Measurements from ENCODE around the gene FEV.

DNA sequence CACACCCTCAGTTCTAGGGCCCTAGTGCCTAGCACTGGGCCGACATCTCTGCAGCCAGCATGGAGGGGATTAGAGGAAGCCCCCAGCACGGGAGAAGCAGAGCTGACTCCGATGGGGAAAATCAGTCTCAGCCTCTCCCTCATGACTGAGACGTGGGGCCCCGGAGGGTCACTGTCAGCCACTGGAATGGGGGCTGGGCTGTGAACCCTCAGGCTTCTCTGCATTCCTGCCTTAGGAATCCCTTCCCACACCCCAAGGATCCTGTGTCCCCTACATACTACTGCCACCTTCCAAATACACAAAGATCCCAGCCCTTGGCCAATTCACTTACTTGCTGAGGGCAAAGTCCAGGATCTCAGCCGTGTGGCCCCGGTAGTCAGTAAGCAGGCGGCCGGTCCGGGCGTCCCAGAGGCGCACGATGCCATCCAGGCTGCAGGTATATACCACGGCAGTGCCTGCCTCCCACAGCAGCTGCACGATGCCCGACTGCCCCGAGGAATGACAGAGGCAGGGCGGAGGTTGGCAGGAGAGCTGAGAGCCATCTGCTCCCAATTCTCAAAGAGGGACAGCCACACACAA, 4.0 kb downstream of the GPBAR1 start:
- RRBS, result no CpG with 5 or more reads among the region's 18 CpGs

- RRBS, result no CpG with 5 or more reads among the region's 26 CpGs
Observed at GRCh38 chr2:218269405-218269970, 449 bp downstream of the AAMP start.

GRCh38 chr2:218317809-218318300, 25.6 kb upstream of the TMBIM1 start:
- RRBS, result no CpG with 5 or more reads among the region's 7 CpGs

DNA sequence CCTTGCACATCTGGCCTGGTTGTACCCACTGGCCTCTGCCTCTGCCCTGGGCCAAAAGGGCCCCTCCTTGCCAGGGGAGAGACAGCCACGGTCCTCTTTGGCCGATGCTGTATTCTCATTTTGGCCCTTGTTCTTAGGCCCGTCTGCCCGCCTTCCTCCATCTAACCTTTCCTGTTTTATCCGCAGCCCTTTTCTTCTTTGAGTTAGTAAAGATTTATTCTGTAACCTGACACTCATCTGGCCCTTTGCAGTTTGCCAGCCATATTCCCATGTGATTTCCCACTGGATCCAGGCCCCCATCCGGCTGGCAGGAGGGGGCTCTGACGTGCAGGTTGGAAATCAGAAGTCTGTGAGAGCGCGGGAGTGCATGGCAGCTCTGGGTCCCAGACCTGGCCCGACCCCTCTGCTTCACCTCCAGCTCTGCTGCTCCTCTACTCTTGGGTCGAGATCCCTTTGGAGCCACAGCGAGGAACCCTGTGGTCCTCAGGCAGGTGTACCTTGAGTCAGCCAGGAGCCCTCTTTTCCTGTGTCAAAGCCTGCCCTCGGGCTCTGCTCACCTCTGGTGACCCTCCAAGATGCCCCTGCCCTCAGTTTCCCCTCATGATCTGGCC, 10.8 kb upstream of the CATIP start:
- RRBS, result no CpG with 5 or more reads among the region's 13 CpGs

DNA sequence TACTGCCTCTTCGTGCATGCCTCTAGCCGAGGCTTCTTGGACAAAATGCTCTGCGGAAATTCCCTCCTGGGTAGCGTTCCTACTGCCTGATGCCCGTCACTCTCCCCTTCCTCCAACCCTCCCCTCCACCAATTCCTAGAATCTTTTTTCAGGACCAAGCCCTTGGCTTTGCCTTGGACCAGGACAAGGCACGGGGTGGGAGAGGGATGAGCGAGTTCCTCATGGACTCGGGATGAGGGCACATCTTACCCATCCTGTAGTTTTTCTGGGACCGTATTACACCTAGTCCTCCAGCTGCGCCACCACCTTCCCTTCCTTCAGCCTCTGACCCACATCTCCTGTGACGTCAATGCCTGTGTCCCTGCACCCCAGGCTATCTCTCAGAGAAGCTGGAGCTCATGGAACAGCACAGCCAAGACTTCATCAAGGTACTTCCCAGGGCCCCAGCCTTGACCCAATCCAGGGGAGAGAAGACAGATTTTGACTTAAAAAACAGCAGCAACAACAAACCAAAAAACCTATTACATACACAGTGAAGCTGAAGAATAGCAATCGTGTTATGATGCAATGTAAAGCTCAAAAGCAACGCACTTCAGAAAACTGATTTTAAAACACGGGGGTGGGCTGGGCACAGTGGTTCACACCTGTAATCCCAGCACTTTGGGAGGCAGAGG, 1.1 kb downstream of the CATIP start:
- RRBS, result no CpG with 5 or more reads among the region's 14 CpGs

DNA sequence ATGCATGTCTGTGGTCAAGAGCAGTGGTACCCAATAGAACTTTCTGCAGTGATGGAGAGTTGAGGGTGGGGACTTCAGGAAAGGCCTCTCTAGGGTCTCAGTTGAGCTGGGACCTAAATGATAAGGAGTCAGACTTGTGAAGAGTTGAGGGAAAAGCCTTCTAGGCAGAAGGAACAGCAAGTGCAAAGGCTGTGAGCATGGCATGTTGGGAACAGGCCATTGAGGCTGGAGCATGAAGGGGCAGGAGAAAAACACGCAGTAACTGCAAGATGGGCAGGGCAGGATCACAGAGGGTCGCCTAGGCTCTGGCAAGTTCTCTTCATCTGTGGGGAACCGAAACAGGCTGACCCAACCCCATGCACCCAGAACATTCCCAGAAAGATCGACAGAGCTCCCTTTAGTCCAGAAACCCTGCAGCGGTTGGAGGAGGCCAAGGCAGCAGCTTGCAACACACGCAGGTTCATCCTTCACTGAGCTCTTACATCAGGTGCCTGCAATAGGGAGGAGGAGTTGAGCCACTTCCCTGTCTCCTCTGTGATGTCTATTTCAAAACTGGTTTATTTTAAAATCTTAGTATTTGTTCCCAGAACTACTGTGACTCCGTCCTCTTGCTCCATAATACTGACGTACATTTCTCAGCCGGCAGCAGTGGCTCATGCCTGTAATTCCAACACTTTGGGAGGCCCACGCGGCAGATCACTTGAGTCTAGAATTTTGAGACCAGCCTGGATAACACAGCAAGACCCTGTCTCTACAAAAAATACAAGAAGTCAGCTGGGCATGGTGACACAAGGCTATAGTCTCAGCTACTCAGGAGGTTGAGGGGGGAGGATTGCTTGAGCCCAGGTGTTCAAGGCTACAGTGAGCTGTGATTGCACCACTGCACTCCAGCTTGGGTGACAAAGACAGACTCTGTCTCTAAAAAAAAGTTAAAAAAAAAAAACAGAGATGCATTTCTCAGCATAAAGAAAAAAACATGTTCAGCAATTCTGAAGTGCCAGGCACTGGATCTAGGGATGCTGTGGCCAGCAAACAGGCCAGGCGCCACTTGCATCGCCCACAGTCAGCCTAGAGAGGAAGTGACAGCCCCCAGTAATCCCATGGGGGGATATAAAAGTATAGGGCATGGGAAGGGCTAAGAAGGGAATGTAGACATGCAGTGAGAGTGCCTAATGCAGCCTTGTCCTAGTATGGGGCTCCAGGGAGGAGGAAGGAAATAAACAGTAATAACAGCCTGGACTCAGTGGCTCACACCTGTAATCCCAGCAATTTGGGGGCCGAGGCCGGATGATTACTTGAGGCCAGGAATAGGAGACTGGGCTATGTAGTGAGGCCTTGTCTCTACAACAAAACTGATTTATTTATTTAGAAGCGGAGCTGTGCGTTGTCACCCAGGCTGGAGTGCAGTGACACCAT, 11.4 kb upstream of the SLC11A1 start:
- RRBS, result no CpG with 5 or more reads among the region's 17 CpGs

GRCh38 chr2:218395495-218395695, 4.3 kb upstream of the CTDSP1 start:
- RRBS, result no CpG with 5 or more reads among the region's 9 CpGs

DNA sequence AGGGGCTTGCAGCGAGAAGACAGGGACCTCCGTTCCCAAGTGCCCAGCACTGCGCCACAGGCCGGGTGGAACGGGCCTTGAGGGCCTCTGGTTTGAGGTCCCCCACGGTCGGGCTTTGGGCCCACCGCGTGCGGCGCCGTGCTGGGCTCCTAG, 932 bp upstream of the CTDSP1 start:
- RRBS, result no CpG with 5 or more reads among the region's 12 CpGs

DNA sequence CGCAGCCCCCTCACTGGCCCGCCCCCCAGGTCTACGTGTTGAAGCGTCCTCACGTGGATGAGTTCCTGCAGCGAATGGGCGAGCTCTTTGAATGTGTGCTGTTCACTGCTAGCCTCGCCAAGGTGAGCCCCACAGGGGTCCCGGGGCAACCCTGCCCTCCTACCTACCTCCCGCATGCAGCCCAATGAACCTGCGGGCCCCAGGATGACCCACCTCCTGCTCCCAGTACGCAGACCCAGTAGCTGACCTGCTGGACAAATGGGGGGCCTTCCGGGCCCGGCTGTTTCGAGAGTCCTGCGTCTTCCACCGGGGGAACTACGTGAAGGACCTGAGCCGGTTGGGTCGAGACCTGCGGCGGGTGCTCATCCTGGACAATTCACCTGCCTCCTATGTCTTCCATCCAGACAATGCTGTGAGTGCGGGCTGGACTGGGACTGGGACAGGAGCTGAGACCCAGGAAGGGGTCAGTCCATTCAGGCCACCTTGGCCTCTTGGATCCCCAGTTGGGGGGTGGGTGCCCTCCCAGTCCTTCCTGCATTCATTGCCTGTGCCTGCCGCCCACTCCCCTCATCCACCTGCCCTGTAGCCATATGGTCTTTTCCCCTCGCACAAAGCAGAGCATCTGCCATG, 3.5 kb downstream of the CTDSP1 start:
- RRBS, result no CpG with 5 or more reads among the region's 25 CpGs

DNA sequence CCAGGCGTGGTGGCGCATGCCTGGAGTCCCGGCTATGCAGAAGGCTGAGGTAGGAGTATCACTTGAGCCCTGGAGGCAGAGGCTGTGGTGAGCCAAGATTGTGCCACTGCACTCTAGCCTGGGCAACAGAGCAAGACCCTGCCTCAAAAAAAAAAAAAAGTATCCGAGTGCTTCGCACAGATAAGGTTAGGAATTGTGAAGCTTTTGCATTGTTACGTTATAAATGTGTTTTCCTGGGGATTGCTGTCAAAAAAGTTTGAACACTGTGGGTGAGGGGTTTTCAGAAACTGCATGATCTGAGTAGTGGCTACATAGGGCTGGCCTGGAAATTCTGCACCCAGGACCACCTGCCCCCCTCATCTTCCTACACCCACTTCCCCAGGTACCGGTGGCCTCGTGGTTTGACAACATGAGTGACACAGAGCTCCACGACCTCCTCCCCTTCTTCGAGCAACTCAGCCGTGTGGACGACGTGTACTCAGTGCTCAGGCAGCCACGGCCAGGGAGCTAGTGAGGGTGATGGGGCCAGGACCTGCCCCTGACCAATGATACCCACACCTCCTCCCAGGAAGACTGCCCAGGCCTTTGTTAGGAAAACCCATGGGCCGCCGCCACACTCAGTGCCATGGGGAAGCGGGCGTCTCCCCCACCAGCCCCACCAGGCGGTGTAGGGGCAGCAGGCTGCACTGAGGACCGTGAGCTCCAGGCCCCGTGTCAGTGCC, 4.4 kb downstream of the CTDSP1 start:
- RRBS, result no CpG with 5 or more reads among the region's 21 CpGs

DNA sequence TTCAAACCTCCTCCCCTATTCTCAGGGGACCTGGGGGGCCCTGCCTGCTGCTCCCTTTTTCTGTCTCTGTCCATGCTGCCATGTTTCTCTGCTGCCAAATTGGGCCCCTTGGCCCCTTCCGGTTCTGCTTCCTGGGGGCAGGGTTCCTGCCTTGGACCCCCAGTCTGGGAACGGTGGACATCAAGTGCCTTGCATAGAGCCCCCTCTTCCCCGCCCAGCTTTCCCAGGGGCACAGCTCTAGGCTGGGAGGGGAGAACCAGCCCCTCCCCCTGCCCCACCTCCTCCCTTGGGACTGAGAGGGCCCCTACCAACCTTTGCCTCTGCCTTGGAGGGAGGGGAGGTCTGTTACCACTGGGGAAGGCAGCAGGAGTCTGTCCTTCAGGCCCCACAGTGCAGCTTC, 5.0 kb downstream of the CTDSP1 start:
- RRBS, result no CpG with 5 or more reads among the region's 3 CpGs

DNA sequence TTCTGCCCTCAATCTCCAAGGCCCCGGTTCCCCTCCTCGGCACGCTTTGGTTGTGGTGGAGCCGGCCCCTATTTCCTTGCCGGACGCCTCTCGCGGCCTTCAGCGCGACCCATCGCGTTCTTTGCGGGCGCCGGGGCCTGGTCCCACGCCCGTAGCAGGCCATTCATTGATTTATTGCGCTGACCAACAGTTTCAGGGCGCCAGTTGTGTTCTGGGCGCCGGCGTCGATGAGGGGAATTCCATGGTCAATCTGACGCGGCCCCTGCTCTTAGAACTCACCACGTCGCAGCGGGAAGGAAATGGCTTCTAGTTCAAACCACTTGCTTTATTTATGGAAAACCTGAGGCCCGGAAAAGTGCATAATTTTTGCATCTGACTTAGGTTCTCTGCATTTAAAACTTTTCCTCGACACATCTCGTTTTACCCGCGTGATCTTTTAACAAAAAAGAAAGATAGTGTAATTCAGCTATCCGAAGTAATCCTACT, 485 bp downstream of the CNOT9 start:
- RRBS, result 2% methylated on average over 19 of the region's 34 CpGs

DNA sequence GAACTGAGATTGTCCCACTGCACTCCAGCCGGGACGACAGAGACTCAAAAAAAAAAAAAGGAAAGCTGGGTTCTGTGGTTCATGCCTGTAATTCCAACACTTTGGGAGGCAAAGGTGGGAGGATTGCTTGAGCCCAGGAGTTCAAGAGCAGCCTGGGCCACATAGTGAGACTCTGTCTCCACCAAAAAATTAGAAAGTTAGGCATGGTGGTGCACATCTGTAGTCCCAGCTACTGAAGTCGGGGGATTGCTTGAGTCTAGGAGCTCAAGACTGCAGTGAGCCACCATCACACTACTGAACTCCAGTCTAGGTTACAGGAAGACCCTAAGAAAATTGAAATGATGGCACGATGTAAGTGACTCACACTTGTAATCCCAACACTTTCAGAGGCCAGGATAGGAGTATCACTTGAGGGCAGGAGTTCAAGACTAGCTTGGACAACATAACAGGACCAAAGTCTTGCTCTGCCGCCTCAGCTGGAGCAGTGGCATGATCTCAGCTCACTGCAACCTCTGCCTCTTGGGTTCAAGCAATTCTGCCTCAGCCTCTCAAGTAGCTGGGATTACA, 9.2 kb upstream of the PLCD4 start:
- RRBS, result no CpG with 5 or more reads among the region's 5 CpGs

GRCh38 chr2:218731481-218732008, 20.9 kb downstream of the TTLL4 start:
- RRBS, result no CpG with 5 or more reads among the region's 6 CpGs

GRCh38 chr2:218908760-218909783, 28.4 kb downstream of the WNT10A start:
- RRBS, result no CpG with 5 or more reads among the region's 59 CpGs

- RRBS, result no CpG with 5 or more reads among the region's 6 CpGs
Observed at GRCh38 chr2:218963851-218964549, 4.5 kb downstream of the CDK5R2 start.

DNA sequence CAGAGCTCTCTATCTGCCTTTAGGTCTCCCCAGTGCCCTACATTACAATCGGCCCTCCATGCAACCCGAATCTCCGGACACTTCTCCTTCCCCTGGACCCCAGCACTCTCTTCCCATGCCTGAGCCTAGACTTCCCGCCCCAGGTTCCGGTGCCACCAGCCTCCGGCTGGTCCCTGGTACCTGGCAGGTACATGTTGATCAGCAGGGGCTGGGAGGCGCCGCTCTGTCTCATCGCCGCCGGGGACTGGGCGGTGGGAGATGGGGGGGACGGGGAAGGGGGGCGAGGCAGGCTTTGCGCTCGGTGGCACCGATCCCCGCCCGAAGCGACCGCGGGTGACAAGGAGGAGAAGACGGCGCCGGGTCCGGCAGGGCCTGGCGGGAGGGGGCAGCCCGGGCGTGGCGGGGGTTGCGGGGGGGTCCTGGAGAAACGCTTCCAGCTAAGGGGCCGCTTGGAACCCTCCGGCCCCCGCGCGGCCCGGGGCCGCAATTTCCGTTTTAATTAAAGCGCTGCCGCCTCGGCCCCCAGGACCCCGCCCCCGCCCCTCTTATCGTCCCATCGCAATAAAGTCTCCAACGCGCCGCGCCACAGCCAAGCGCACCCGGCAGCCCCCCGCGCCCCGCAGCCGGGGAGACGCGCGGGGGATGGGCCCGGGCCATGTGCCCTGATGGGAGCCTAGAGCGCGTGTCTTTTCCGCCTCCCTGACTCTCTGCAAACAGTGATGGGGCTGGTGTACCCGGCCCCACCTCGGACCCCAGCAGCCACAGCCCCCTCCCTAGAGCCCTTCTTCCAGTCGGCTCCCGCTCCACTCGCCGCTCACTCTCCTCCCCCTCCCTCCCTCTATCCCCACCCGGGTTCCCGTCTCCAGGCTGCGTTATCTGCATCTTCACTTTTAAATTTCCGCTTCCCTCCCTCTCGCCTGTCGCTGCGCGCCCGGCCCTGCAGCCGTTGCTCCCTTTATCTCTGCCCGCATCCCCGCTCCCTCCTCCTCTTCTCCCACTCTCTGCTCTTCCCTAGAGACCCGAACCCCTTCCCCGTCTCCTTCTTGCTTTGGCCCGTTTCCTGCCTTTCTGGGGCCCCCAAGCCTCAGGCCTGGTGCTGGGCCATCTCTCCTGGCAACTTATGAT, at the start of gene FEV:
Gene FEV, minus strand, starts transcription at position 341 of the 1,125 bp plus-strand sequence.
- RRBS, result 3% methylated on average over 29 of the region's 85 CpGs

- RRBS, result no CpG with 5 or more reads among the region's 11 CpGs
Observed at GRCh38 chr2:218997276-218998017, 4.2 kb upstream of the CRYBA2 start.

DNA sequence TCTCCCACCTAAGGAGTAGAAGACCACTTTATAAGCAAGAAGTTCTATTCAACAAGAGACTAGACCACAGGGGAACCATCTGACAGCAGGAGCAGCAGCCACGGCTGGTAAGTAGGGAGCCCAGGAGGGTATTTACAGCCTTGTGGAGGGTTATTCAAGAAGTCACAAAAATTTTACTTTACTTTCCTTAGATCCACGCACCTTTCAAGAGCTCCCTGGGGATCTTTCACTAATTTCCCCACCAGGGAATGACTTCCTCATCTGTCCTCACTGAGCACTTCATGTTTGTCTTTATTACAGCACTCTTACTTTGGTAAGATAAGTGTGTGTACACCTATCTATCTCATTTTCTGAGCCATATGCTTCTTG, 38.6 kb downstream of the NHEJ1 start:
- RRBS, result no CpG with 5 or more reads among the region's 2 CpGs

DNA sequence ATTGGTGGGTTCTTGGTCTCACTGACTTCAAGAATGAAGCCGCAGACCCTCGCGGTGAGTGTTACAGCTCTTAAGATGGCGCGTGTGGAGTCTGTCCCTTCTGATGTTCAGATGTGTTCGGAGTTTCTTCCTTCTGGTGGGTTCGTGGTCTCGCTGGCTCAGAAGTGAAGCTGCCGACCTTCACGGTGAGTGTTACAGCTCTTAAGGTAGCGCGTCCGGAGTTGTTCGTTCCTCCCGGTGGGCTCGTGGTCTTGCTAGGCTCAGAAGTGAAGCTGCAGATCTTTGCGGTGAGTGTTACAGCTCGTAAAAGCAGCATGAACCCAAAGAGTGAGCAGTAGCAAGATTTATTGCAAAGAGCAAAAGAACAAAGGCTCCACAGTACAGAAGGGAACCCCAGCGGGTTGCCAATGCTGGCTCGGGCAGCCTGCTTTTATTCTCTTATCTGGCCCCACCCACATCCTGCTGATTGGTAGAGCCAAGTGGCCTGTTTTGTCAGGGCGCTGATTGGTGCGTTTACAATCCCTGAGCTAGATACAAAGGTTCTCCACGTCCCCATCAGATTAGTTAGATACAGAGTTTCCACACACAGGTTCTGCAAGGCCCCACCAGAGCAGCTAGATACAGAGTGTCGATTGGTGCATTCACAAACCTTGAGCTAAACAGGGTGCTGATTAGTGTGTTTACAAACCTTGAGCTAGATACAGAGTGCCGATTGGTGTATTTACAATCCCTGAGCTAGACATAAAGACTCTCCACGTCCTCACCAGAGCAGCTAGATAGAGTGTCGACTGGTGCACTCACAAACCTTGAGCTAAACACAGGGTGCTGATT, 5.9 kb upstream of the ZFAND2B start:
- RRBS, result no CpG with 5 or more reads among the region's 27 CpGs

Data from AG04449 (cell line).